Islet of Langerhans (tissue), 1 donor: Measurements from ENCODE around the genes CCNE1, ZNF507 and NUDT19.

- RRBS = no CpG with 5 or more reads among the region's 29 CpGs
Measured at GRCh38 chr19:23971914-23972561, 57.4 kb downstream of the ZNF726 start.

DNA sequence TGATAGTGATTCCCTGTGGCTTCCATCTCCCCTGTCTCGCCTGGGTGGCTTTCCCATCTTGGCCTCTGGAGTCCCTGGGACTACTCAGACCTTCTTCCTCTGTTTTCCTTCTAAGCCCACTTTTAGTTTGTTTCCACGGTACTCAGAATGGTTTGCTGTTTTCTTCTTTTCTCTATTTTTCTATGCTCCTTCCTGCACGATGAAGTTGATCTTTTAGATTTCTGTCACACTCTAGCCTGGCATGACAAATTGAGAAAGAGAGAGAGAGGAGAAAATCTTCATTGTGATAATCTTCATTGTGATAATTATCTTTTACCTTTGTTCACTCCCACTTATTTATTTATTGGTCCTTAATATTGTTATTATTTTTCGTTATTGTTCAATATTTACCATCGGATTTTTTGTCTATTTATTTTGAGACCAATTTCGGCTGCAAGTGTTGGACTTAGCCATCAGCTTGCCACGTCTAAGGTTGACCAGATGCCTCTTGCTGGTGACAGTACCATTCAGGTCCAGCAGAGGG is 1435.5 kb downstream of the UQCRFS1 start:
- RRBS = no CpG with 5 or more reads among the region's 7 CpGs

- RRBS = 10% methylated on average over 32 of the region's 50 CpGs
Measured at GRCh38 chr19:28727399-28727884, 485.5 kb downstream of the UQCRFS1 start.

DNA sequence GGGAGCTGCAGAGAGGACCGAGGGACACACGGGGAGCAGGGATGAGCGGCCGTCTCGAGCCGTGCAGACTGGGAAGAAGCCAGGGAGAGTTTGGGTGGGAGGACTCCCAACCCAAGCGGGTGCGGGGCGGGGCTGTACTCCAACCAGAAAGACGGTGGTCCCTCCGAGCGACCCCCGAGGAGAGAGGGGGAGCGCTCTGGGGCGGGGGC is 215 bp upstream of the VSTM2B start:
- RRBS = no CpG with 5 or more reads among the region's 15 CpGs

- RRBS = no CpG with 5 or more reads among the region's 8 CpGs
Measured at GRCh38 chr19:29761225-29761455, 46.1 kb upstream of the C19orf12 start.

DNA sequence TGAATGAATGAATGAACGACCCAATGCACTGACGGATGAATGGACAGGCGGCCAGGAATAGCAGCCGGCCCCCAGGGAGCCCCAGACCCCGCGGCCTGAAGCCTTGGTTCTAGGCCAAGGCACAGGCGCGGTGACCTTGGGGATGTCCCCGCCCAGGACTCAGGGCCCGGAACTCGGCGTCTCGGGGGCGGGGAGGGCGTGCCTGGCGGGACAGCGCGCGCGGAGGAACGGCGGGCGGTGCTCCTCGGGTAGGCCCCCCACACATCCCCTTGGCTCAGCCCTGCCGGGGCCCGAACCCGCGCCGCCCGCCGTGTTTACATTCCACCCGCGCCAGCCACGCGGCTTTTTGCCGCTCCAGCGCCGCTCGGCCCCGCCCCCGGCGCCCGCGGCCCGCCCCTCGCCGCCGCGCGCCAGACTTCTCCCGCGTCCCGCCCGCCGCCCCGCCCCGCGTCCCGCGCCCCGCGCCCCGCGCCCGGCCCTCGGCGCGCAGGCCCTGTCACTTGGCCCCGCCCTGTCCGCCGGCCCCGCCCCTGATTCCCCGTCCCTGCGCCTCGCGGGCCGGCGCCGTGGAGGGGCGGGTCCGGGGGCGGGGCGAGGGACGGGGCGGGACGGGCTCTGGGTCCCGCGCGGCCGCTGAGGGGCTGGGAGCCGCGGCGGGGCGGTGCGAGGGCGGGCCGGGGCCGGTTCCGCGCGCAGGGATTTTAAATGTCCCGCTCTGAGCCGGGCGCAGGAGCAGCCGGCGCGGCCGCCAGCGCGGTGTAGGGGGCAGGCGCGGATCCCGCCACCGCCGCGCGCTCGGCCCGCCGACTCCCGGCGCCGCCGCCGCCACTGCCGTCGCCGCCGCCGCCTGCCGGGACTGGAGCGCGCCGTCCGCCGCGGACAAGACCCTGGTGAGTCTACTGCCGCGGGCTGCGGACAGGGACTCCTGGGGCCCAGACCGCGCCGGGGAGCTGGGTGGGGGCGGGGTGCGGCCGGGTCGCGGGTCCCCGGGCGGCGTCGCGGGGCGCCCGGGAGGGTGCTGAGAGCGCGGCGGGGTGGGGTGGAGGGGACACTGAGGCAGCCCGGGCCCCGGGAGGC is at the start of gene CCNE1:
CCNE1 (plus strand) TSS at position 729 of the 1,077 bp plus-strand sequence.
- RRBS = 3% methylated on average over 82 of the region's 160 CpGs

DNA sequence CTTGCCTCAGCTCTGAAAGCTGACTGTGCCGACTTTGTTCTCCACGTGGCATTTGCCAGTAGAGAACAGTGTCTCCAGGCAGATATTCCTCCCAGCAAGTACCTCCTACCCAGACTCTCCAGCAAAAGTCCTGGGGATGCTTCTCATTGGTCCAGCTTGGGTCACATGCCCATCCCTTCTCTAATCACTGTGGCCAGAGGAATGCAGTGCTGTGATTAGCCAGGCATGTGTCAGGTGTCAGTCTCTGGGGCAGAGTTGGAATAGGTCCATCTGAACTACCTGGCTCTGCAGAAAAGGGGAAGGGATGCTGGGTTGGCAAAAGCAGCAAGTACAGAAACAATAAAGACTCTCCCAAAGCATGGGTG is 29.9 kb downstream of the CCNE1 start:
- RRBS = no CpG with 5 or more reads among the region's 2 CpGs

DNA sequence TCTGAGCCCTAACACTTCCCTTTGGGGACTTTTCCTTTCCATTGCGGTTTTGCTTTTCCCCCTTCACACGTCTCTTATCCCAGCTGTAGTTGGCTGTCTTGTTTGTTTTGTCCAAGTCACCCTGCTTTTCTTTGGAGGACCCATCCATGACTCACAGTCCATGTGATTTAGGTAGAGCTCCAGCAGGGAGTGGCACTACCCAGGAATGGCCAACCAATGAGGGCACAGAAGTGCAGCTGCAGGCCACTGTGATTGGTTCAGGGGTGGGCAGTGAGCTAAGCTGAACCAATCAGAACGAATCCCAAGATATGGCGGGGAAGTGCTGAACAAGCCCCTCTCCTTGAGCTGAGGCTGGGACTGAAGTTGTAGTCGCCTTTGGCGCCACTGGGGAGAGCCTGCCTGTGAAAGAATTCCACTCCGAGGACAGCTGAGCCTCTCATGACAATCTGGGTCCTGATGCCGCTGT is 63.0 kb upstream of the URI1 start:
- RRBS = no CpG with 5 or more reads among the region's 8 CpGs

GRCh38 chr19:29941599-29942063 is 408 bp upstream of the URI1 start:
- RRBS = no CpG with 5 or more reads among the region's 11 CpGs

GRCh38 chr19:29992935-29993404 is 50.9 kb downstream of the URI1 start:
- RRBS = no CpG with 5 or more reads among the region's 2 CpGs

DNA sequence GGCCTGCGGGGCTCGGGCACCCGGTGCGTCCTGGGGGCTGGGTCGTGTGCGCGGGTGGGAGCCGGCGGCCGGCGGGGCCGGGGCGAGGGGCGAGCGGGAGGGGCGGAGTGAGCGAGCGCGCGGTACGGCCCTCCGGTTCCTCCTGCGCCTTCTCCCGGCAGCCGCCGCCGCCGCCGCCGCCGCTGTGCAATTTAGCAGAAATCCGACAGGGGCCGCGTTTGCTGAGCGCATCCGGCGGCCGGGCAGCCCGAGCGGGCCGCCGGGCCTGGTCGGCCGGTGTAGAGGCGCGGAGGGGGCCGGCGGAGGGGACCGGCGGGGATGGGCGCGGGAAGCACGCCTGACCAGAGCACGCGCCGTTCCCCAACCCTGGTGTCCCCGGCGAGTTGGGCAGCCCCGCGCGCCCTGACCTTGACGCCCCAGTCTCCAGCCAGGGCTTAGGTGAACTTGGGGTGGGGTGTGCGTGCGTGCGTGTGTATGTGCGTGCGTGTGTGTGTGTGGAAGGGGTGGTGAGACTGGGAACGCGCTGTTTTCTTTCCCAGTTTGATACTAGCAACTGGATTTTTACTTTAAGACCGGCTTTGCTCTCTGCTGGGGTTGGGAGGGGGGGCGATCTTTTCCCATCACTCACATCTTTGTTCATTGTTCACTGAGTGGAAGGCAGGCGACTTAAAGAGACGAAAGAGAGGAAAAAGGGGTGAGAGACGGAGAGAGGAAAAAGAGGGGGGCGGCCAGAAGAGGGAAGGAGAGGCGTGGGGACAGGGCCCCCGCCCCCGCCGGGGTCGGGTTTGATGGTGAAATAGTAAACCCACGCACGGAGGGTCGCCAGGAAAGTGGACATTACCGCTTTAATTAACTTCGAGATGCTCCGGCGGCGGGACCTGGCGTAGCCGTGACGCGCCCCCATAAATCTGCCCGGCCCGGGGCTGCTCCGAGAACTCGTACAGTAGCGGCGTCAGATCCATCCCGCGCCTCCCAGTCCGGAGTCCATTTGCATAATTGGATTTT is 144.3 kb upstream of the ZNF536 start:
- RRBS = 4% methylated on average over 60 of the region's 101 CpGs

DNA sequence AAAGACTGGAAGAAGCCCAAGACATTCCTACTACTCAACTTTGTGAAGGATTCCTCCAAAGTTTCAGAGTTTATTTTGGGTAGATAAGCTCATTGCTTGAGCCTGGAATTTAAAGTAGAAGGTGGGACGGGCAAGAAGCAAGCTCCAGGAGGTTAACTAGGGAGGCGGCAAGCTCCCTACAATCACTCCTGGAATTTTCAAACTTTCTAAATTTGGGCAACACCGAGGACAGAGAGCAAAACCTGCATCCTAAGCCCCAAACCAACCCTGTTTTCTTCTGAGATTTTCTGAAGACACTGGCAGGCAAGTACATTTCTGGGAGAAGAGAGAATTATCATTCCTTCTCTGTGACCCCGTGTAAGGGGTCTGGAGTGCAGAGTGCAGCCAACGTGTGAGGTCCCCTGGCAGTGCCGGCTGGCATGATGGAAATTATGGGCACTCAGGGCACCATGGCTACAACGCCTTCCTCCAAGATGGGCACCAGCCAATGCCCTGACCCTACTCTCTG is 1.7 kb downstream of the TSHZ3 start:
- RRBS = no CpG with 5 or more reads among the region's 7 CpGs

- RRBS = 4% methylated on average over 23 of the region's 39 CpGs
Measured at GRCh38 chr19:32345290-32345760, at the start of gene ZNF507. TSS of gene ZNF507 (plus strand) at chr19:32345610.

- RRBS = no CpG with 5 or more reads among the region's 2 CpGs
Measured at GRCh38 chr19:32347099-32347744, 1.8 kb downstream of the ZNF507 start.

DNA sequence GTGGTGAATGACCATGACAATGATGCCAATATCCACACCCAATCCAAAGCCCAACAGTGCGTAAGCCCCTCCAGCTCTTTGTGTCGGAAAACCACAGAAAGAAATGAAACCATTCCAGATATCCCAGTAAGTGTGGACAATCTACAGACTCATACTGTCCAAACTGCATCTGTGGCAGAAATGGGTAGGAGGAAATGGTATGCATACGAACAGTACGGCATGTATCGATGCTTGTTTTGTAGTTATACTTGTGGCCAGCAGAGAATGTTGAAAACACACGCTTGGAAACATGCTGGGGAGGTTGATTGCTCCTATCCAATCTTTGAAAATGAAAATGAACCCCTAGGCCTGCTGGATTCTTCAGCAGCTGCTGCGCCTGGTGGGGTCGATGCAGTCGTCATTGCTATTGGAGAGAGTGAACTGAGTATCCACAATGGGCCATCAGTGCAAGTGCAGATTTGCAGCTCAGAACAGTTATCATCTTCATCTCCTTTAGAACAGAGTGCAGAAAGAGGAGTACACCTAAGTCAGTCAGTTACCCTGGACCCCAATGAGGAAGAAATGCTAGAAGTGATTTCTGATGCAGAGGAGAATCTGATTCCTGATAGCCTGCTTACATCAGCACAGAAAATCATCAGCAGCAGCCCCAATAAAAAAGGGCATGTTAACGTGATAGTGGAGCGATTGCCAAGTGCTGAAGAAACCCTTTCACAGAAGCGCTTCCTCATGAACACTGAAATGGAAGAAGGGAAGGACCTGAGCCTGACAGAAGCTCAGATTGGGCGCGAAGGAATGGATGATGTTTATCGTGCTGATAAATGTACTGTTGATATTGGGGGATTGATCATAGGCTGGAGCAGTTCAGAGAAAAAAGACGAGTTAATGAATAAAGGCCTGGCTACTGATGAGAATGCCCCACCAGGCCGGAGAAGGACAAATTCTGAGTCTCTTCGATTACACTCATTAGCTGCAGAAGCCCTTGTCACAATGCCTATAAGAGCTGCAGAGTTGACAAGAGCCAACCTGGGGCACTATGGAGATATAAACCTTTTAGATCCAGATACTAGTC is 8.3 kb downstream of the ZNF507 start:
- RRBS = no CpG with 5 or more reads among the region's 18 CpGs

DNA sequence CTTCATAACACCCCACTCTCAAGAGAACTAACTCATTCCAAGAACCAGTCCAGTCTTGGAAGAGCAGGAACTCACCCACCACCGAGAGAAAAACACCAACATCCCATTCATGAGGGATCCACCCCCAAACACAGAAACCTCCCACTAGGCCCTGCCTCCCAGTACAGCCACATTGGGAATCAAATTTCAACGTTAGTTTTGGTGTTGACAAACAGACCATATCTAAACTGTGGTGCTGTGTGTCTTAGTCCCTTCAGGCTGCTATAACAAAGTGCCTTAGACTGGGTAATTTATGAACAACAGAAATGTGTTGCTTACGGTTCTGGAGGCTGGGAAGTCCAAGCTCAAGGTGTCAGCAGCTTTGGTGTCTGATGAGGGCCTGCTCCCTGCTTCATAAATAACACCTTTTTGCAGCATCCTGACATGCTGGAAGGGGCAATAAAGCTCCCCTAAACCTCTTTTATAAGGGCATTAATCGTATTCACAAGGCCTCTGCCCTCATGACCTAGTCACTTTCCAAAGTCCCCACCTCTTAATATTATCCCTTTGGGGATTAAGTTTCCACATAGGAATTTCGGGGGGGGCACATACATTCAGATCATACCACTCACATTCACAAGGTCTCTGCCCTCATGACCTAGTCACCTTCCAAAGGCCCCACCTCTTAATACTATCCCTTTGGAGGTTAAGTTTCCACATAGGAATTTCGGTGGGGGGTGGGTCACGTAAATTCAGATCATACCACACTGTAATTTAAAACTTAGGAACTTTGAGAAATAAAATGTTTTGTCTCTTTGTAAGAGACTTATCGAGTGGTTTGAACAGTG is 27.4 kb downstream of the ZNF507 start:
- RRBS = no CpG with 5 or more reads among the region's 8 CpGs

DNA sequence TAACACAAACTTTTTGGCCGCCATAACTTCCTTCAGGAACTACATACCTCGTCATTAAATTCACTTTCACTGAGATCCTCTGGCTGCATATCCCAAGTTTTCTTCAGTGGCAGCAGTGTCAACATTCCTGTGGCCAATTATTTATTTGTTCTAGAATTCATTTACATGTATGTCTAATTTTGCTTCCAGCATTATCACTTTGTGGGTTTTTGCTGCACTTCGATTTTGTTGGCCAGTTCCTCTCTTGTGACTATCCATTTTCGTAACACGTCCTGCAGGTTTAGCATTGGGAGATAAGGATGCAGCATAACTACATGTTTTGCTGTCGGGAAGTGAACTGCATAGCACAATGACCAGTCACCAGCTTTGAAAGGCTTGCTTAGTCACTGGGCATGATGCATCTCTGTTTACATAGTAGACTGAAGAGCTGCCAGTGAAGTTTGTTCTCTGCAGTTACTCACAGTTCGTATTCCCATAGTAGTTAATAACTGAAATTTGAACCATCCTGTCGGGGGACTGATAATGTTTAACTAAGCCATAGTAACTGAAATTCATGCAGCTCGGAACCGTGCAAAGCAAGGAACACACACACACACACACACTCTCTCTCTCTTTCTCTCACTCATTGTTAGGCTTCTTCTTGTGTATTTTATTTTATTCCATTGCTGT is 28.3 kb downstream of the ZNF507 start:
- RRBS = no CpG with 5 or more reads among the region's 10 CpGs

DNA sequence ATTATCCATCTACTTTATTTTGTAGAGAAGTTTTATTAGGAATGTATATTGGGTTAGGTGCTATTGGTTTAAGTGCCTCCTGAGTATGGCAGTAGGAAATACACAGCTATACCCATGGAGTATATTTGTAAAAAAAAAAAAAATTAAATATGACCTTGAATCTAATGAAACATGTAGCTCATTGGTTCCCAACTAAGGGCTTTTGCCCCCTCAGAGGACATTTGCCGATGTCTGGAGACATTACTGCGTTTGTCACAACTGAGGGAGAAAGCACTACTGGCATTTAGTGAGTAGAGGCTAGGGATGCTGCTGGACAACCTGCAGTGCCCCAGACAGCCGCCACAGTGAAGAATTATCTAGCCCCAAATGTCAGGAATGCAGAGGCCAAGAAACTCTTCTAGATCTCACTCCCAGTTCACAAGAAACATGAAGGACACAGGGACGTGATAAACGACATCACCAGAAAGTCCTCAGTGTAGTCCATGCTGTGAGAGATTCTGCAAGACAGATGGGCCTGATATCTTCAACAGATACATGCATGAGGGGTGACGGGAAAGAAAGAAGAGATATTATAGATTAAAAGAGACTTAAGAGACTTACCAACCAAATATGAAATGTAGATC is 29.7 kb downstream of the ZNF507 start:
- RRBS = no CpG with 5 or more reads among the region's 6 CpGs

DNA sequence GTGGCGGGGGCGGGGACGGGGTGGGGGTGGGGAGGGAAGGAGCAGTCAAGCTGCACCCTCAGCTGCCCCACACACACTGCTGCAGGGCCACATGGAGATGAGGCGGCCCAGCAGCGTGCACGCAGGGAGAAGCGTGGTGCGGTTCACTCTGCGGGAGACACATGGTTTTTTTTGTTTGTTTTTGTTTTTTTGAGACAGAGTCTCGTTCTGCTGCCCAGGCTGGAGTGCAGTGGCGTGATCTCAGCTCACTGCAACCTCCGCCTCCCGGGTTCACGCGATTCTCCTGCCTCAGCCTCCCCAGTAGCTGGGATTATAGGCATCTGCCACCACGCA is 21.3 kb downstream of the ANKRD27 start:
- RRBS = no CpG with 5 or more reads among the region's 16 CpGs

- RRBS = 3% methylated on average over 37 of the region's 123 CpGs
Measured at GRCh38 chr19:32691494-32692896, at the start of gene NUDT19. TSS of gene NUDT19 (plus strand) at chr19:32691821.